Neural cell (in vitro differentiated cells): Measurements from ENCODE around the genes KLRK1, TAS2R8 and TAS2R30.

- RAMPAGE, long total RNA = no peak
Observed at GRCh38 chr12:10166636-10167410, 5.1 kb downstream of the OLR1 start.

GRCh38 chr12:10291025-10291289 lies 16.7 kb upstream of the KLRD1 start:
- RAMPAGE, long total RNA = no peak

DNA sequence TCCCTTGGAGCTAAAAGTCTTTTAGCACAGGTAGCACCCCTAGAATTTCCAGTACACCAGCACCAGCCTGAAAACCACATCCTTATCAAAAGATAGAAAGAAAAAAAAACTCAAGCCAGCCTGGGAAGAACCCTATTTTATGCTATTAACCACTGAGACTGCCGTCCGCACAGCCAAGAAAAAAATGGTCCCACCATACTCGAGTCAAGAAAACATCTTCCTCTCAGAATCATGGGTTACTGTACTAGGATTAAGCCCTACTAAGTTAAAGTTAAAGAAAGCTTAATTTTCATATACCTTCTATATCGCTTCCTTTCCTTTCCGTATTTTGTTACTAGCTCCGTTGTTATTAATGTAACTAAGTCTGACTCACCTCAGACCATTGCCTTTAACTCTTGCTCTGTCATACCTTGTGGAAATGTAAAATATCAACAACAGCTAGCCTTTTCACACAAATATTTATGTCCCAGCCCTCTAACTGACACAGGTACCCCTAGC lies 20.0 kb downstream of the KLRK1 start:
- RAMPAGE, long total RNA = no peak

GRCh38 chr12:10389758-10390433 lies at the start of gene KLRK1:
KLRK1 (minus strand) TSS chr12:10390041.
- RAMPAGE, long total RNA = no peak

GRCh38 chr12:10599391-10599838 lies 14.0 kb downstream of the MAGOHB start:
- RAMPAGE, long total RNA = no peak

DNA sequence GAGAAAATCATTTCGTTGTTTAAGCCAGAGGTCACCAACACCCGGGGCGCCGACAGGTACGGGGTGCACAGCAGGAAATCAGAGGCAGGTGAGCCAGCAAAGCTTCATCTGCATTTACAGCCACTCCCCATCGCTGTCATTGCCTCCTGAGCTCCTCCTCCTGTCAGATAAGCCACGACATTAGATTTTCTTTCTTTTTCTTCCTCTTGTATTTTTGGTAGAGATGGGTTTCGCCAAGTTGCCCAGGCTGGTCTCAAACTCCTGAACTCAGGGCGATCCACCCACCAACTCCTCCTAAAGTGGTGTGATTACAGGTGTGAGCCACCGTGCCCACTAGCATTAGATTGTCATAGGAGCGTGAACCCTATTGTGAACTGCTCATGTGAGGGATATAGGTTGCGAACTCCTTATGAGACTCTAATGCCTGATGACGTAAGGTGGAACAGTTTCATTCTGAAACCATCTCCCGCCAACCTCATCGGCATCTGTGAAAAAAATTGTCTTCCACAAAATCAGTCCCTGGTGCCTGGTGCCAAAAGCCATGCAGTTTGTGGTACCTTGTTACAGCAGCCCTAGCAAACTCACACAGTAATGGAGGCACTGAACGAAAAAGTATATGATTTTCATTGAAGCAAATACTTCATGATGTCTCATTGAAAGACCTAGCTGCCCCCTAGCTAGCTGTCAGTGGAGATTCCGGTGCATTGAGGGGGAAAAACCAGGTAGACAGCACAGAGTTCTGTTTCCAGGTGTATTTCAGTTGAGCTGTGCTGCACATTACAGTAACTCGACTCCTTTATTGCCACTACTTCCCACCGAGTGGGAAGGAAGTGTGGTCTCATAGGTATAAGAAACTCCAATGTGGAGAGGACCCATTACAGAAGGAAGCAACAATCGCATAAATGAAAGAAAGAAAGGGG lies 1.4 kb downstream of the STYK1 start:
- RAMPAGE, long total RNA = no peak

DNA sequence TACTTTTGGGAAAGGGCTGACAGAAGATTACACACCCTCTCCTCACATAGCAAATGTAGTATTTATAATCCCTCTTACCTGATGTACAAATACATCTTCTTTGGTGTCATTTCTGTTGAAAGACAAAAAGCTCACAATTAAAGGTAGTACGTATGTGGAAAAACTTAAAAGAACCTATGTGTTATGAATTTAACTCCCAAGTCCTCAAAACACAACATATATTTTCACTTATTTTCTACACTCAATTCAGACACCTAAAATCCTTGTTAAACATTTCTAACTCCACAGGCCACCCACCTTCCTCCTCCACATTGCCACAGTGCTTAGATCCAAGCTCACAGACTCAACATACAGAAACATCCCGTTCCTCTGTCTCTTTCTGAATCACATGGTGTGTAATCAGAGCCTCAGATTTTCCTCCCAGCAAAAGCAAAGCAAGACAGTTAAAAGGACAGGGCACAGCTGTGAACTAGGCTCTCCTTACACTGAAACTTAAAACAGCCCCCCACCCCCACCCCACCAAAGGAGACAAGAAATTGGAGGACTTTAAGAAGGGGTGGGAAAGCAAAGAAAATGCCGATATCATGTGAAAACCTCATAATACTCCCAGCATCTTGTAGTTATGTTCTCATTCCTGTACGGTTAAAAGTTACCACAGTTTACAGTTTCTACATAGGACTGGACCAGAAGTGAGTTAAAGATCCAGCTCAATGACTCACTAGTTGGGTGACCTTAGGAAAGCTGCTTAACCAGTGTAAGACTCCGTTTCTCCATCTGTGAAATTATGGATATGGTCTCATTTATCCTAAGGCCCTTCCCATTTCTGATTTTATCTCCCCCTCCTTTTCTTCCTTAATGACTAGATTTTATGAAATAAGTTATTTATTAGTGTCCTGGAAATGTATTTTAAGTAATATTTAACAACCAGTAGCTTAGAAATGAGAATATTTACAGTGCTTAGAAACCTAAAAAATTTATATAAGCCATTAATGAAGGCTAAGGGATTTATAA lies 4.8 kb downstream of the YBX3 start:
- RAMPAGE, long total RNA = no peak

- RAMPAGE, long total RNA = no peak
Observed at GRCh38 chr12:10807231-10807706, at the start of gene TAS2R8. TAS2R8 (minus strand) TSS chr12:10807286.

- RAMPAGE, long total RNA = no peak
Observed at GRCh38 chr12:11070518-11071434, 8.7 kb upstream of the TAS2R46 start.

DNA sequence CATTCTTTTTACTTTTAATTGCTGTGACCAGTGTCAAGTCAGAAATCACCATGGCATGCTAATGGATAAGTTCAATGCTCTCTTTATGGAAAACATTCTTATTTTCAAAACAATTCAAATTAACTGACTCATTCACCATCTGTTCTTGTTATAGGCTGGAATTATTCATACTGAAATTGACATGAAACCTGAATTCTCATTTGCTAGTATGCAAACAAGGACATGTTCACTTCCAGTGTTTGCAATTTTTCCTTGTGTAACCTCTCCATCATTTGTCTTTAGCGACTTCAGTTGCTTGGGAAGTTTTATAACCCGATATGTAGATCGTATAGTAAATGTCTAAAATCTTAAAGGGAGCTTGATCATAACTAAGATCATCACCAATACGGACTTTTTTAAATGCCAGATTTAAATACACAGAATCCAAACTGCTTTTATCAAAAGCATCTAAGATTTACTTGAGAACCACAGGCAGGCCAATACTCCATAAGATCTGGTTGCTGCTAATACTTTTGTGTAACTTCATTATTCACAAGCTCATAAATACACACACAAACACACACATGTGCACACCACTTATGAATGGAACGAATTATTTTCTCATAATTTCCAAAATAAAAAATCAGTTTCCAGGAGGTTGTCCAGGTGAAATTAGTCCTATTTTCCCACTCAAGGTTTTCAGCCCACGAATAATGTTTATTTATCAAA lies at the start of gene TAS2R30:
TAS2R30 (minus strand) TSS at position 286 of the 708 bp plus-strand sequence.
- RAMPAGE, long total RNA = no peak

DNA sequence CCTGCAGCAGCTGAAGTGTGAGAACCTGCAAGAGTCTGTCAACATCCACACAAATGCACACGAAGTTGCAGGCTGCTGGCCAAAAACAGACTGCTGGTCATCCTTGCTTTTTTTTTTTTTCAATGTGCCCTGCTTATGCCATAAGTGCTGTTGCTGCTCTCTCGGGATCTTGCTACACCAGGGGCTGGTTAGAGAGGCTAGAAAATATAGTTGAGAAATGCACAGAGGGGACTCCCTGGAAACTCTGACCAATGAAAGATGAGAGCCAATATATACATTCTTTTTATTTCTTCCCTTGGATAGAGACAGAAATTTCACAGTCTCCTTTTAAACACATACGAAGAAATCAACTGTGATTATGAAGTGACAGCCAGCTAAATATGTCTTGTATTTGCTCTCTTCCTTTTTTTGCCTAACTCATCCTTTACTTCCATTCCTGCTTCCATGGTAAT lies 16.7 kb upstream of the TAS2R30 start:
- RAMPAGE, long total RNA = no peak

DNA sequence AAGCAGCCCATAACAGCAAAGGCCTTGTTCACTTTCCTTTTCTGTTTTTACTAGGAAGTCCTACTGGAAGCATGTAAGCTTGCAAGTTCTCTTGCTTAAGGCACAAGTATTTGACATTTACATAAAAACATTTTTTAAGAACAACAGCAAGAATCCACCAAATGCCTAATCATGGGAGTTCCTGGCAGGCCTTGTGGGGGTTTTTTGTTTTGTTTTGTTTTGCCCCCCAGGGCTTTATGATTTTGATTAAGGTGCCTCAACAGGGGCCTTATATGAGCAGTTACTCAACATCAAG lies 50.7 kb upstream of the PRB2 start:
- RAMPAGE, long total RNA = no peak

GRCh38 chr12:11555647-11556716 lies 93.5 kb upstream of the ETV6 start:
- RAMPAGE, long total RNA = no peak

GRCh38 chr12:11650794-11651600 lies 1.5 kb downstream of the ETV6 start:
- RAMPAGE, long total RNA = no peak

GRCh38 chr12:11718665-11719637 lies 69.5 kb downstream of the ETV6 start:
- RAMPAGE, long total RNA = no peak

DNA sequence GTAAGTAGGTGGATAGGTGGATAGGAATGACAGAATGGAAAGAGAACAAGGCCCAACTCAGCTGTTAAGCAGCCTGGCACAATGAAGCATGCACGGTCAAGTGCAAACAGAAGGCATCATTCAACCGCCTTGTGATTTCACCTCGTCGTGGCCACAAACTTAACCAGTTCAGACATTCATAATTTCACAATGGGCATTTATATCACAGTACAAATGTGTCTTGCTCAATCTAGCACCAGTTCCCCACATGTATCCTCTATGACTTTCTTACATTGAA lies 207.4 kb downstream of the ETV6 start:
- RAMPAGE, long total RNA = no peak

DNA sequence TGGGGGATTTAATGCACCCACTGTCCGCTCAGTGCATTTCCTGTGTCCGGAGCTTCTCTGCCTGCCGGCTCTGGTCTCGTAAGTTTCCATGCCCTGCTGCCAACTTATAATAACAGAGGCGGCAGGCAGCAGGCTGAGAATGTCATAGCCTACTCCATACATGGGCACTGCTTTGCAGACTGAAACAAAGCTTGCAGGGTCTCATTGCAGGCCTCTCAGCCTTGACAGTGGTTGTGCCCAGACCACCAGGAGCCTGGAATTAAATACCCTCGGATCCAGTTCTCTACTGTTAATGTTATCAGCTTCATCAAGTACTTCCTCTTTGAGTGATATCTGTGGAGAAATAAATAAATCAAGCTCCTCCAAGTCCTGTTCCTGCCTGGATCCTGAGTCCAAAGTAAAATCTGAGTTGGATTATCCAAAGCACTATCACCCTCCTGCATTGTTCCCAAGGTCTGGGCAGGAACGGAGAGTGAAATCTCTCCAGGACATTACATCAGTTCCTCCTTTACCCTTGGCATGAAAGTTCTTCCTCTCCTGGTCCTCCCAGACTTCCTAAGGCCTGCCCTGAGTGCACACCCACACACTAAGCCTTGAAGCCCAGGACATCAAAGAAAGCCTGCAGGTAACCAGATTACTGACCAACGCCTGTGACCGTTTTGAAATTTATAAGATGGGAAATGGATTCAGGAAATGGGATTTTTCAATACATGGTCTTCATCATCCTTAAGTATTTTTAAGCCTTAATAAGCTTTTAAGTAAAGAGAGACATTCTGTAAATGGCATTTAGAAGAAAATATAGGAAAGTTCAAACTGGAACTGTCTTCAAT lies 206.8 kb upstream of the BCL2L14 start:
- RAMPAGE, long total RNA = no peak

DNA sequence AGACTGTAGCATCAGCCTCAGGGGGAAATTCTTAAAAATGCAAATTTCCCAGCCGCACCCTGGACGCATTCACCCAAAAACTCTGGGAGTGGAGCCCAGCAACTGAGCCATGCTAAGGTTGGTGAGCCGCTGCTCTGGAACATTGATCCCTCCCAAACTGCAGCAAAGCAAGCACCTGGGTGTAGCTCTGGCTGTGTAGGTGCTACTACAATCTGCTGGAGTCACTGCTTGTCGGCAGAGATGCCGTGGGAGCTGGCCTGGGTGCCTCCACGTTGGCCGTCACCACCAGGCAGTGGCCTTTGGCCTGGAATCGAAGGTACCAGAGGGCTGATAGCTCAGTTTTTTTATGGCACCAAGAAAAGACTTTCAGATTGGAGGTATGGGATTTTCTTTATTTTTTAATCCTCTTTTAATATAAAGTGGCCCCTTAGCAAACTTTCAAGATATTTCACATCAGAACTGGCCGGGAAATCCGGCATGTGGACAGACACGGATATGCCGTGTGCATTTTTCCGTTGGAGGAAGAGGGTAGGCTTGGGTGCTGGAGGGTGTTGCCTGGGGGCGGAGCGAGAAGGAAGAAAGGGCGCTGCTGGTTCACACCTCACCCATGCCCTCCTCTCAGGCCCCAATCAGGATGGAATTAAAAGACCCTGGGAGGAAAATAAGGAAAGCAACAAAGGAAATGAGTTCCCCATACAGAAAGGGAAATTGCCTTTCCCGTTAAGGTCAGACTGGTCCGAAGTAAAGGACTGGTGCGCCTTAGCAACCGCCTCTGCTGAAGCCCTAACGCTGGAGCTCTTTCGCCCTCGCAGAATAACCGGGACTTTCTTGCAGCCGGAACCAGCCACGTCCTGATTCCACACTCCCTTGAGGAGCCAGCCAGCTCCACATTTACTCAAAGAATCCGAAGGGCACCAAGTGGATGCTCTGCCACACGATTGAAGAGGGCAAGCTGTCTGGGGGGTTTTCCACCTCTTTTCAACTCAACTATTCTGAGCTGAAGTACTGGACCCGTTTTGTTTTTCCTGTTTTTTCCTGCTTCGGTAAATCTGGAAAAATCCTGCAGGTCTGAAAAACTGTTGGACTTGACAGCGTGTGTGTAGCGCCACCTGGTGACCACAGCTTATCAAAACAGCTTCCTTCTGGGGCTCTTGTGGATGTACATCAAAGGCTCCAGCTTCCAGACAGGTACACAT lies 37.9 kb upstream of the BCL2L14 start:
- RAMPAGE, long total RNA = no peak

DNA sequence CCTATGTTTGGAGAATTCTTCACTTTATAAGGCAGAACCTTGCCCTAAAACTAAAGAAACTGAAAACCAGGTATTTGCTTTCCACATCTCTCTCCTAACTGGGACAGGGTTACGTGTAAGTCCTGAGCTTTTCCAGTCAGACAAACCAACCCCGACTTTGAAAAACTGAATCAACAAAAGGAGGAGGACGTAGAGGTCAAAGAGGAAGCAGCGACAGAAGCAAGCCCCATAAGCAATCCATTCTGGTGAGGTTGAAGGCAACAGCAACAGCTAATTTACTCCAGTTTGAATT lies 47.2 kb downstream of the LRP6 start:
- RAMPAGE, long total RNA = no peak

DNA sequence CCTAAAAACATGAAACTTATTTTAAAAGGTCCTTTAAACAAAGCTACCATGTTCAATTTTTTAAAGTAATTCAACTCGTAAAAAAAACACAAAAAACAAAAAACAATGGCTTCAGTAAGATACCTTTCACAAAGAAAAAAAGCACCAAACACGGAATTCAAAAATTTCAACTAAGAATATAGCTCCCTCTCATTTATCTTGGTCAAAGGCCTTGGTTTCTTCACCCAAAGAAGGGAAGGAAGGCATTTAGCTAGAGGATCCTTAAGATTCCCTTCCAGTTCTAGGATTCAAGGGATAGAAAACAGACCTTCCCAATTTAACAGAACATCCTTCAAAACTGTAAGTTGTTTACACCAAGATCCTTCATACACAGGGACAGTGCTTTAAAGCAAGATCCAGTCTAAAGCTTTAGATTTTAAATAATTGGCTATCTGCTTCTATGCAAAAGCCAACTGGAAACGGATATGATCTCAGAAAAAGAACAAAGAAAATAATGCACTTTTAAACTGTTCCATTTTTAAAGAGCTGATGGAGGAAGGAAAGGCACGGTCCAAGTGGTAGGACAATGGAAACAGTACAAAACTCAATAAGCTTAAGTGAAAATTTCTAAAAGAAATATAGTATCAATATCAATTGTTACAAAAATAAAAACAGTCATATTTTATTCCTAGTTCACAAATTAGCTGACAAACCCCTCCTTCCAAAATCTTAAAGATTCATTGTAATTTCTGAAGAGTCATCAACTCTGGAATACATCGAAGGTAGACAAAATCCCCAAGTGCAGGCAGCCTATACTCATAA lies 27.8 kb downstream of the LRP6 start:
- RAMPAGE, long total RNA = no peak